ENCODE measurements around a stretch of chr1.

GRCh38 chr1:181134517-181135438 is 46.3 kb downstream of the IER5 start:
- RRBS: 100% methylated on average over 1 of the region's 19 CpGs

- RRBS: no CpG with 5 or more reads among the region's 15 CpGs
Measured at GRCh38 chr1:181152835-181153422, 64.4 kb downstream of the IER5 start.

GRCh38 chr1:181159289-181159789 is 70.8 kb downstream of the IER5 start:
- RRBS: no CpG with 5 or more reads among the region's 4 CpGs

GRCh38 chr1:181482144-181483428 is 731 bp upstream of the CACNA1E start:
- RRBS: 6% methylated on average over 13 of the region's 95 CpGs

GRCh38 chr1:181647548-181648121 is 164.3 kb downstream of the CACNA1E start:
- RRBS: no CpG with 5 or more reads among the region's 8 CpGs

DNA sequence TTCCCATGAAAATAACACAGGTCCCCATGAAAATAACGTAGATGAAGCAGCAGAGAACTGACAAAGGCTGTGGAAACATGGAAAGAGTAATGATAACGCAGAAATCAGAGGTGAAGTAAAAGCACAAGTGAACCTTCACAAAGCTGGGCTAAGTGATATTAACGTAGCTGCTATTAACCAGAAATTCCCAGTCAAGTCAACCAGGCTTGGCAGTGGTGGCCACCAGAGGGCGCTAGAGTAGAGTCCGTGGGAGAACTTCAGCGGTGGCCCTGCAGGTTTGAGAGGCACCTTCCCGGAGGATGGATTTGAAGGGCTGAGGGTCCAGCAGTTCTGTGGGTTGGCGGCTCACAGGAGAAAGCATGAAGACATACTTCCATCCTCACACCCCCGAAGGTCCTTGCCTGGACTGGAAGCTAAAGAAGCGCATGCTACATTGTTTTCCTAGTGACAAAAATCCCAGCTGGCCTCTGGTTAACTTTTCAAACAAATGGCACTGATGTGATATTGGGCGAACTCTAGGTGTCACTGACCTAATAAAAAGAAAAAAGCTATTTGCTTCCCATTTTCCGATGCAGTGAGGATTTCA is 81.7 kb upstream of the ZNF648 start:
- RRBS: no CpG with 5 or more reads among the region's 12 CpGs

GRCh38 chr1:182148805-182149164 is 87.3 kb upstream of the ZNF648 start:
- RRBS: no CpG with 5 or more reads among the region's 3 CpGs

- RRBS: no CpG with 5 or more reads among the region's 5 CpGs
Measured at GRCh38 chr1:182293093-182293660, 98.4 kb downstream of the GLUL start.

DNA sequence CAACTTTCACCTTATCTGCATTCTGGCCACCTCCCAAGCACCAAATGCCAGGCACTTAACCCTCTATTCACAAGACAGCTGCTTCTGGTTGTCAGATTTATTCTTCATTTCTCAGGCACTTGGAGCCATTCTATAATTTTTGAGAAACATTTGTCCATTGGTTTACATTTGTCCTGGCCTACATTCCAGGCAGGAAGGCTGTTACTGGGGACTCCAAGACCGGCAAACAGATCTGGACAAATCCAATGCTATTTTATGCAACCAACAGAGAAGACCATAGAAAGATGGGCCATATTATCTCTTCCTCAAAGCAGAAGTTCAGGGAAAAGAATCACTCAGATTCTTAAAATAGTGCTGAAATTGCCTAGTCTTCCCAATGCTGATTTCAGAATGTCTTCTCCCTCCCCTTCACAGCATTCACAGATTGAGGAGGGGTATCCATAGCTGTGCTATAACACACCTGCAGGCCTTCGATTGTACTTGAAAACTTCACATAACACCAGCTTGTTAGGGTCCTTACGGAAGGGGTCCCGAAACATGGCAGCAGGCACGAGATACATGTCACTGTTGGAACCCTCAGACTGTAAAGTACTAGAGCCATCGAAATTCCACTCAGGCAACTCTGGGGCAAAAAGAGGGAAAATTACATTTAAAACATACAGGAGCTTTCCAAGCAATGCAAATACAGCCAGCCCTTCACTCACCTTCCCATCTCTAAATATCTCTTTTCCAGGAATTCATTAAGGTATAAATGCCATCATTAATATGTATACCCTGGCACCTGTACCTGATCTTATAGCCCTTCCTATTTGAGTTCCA is 4.7 kb downstream of the GLUL start:
- RRBS: no CpG with 5 or more reads among the region's 6 CpGs

DNA sequence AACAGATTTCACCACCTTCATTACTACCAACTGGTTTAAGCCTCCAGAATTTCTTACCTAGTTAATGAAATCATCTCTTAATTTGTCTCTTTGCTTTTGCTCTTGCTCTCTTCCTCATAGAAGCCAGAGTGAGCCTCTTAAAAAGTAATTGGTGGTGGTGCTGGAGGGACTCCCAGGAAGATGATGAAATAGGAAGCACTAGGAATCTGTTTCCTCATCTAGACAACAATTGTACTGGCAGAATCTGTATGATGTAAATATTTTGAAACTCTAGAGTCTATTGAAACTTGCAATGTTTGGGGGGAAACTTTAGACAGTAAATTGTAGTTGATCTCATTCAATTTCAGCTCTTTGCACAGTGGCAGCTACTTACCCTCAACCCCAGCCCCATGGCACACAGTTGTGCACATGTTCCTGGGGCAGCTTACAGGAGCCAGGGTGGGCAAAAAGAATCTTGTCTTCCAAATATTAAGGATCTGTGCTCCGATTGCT is 10.6 kb downstream of the RGSL1 start:
- RRBS: no CpG with 5 or more reads among the region's 1 CpG

DNA sequence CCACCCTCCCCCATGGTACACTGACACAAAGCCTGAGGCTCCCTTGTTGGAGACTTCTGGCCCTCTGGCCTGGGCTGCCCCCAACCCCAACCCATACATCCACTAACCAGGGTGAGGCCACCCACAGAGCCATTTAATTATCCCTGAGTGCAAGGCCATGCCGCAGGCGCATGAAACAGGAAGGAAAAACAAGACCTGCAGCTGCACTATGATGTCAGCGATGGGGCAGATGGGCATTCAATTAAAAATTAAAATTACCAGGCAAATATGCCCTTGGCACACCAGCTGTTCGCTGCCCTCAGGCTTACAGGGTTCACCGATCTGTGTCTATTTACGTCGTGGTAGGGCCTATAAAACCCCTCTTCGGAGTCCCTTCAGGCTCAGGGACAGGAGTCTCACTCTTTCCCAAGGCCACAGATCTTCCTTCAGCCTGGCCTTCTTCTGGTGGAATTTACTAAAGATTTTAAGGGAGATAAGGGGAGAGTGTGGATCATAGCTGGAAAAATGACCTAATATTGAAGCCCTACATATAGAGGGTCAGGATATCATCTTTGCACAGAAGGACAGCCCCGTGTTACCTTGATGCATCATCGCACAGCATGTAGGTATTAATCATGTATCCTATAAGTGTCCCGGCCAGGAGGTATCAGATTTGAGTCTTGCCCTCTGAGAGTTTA is 29.6 kb upstream of the RGS16 start:
- RRBS: no CpG with 5 or more reads among the region's 11 CpGs

- RRBS: no CpG with 5 or more reads among the region's 6 CpGs
Measured at GRCh38 chr1:182676389-182676928, 7.9 kb downstream of the RGS8 start.

GRCh38 chr1:182868821-182869910 is 30.0 kb downstream of the DHX9 start:
- RRBS: 98% methylated on average over 6 of the region's 20 CpGs

DNA sequence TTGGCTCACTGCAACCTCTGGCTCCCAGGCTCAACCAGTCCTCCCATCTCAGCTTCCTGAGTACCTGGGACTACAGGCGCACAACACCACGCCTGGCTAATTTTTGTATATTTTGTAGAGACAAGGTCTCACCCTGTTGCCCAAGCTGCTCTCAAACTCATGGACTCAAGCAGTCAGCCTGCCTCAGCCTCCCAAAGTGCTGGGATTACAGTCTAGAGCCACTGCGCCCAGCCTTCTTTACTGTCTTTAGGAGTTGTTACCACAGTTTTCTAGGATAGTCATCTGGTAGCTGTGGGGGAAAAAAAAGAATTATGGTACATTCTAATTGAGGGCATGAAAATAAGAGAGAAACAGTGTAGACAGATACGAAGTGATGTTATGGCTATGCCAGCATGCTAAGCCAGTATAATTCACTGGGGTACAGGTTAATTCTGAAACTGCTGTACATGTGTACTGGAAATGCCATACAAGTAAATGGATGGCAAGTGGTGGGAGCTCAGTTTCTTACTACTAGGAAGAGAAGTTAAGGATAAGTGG is 33.9 kb downstream of the DHX9 start:
- RRBS: no CpG with 5 or more reads among the region's 4 CpGs

GRCh38 chr1:183121552-183122375 is 64.3 kb upstream of the LAMC2 start:
- RRBS: no CpG with 5 or more reads among the region's 12 CpGs

GRCh38 chr1:183218870-183219611 is 33.0 kb downstream of the LAMC2 start:
- RRBS: no CpG with 5 or more reads among the region's 7 CpGs

DNA sequence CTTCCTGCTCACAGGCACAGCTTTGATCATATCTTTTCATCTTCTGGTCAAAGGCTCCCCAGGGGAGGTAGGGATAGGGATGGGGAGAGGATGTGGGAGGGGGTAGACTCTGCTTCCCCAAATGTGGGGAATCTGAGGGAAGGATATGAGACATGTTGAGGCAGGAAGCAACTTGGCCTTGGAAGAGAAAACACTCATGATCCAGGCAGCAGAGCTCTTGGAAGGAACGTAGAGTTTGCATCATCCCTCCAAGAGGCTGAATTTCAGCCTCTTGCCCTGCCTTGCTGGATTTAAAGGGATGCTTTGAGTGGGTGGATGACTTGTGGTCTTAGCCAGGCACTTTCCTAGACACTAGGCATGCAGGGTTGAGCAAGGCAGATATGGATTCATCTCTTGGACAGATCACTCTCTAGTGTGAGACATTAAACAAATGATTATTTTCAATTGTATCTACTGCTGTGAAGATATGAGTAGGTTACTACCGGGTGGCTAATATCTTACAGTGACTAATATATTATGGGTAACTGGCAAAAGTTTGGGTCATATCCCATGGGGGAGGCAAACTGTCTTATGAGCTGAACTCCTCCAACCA is 82.0 kb downstream of the LAMC2 start:
- RRBS: no CpG with 5 or more reads among the region's 2 CpGs

DNA sequence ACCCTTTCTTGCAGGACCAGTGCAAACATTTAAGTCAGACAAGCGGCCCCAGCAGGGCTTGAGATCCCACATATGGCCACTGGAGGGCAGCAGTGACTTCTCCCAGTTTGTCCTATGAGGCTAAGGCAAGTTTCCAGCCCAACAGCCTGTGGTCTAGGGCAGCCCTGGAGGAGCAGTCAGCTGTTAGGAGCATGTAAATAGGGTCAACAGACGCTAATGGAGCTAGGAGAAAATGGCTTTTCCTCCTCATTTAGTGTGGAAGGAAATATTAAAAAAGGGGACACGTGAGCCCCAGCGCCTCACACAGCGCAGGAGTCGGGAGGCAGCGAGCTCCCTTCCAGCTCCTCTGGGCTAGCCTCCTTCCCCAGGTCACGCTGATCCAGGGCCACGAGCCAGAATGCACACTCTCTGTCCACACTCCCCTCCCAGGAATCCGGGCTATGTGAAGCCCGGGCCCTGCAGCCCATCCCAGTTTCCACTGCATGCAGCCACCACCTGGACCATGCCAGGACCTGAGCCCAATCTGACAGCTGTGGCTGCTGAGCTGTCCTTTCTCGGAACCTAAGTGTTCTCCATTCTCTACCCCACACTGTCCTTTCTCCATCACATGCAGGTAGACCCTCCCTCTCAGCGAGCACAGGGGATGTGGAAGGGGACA is 95.6 kb downstream of the LAMC2 start:
- RRBS: no CpG with 5 or more reads among the region's 13 CpGs

DNA sequence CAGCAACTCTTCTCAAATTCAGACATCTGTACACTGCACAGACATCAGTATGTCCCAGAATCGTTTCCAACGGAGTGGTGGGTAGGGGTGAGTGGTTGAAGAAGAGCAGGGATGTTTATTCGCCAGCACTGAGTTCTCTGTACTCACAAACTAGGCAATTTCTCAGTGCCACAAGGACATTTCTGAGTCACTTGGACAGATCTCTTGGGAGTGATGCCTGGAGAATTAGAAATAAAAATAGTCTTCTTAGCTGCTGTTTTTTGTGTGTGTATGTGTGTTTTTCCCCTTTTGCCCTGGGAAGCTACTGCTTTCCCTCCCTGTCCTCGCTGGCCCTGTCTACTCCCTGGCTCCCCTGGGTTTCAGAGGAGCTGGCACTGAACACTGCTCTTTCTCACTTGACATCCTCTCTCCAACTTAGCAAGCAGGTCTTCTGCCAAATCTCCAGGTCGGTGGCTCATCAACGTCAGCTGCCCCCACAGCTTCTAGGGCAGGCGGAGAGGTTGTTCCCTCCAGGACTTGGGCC is 90.6 kb downstream of the NMNAT2 start:
- RRBS: no CpG with 5 or more reads among the region's 7 CpGs

DNA sequence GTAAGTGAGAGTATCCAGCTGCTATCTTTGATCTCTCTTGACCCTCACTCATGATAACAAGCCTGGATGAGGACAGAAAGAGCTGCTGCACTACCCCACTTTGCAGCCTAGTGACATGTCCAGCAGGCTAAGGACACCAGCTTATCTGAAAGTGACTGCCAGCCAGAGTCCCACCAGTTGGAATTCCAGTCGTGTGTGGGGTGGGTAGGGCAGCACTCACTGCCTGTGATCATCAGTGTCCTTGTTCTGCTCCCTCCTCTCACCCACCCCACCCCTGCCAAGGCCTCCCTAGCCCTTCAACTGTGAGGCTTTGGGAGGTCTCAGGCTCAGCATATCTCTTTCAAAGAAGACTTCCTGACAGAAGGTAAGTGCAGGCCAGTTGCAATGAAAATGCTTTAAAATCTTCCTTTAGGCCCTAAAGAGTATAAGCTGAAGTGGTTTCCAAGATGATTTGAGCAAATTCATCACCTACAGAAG is 15.5 kb upstream of the NMNAT2 start:
- RRBS: no CpG with 5 or more reads among the region's 1 CpG